Subcutaneous adipose tissue (tissue), 3 donors: Measurements from ENCODE around the genes NOTUM and FASN.

GRCh38 chr17:81840719-81841265 is 5.9 kb upstream of the PPP1R27 start:
- PRO-cap, result no peak
- RAMPAGE, long total RNA, 3 experiments, result no peak in any of the 3 experiments

DNA sequence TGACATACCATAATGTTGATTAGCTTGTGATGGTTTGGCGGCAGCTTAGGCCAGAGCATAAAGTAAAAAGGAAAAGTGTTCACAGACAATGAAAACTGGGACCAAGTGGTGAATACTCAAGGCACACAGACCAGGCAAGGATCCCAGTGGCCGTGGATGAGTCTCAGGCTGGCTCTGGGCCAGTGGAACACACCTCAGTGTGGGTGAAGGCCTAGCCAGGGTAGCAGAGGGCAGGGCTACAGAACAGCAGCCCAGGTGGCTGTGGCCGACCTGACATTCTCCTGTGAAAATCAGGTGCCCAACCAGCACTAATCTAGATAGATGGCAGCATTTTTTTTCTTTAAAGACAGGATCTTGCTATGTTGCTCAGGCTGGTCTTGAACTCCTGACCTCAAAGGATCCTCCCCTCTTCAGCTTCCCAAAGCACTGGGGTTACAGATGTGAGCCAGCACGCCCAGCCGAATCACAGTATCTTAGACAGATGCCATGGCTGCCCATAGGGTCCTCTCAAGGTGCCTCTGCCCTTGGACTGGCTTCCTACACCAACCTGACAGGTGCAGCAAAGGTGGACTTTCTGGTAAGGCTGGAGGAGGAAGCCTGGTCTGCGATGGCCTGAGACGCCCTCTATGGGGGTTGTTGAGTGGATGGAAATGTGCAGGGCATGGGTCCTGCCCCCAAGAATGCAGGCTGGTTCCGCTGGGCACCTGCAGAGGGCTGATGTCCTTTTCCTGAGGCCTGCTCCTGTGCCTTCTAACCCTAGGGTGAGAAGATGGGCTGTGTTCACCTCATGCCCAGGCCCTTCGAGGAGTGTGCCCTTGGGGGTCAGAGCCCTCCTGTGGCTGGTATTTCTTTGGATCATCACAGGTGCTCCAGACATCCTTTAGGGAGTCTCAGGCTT is 3.7 kb upstream of the P4HB start:
- PRO-cap, result no peak
- RAMPAGE, long total RNA, 3 experiments, result no peak in any of the 3 experiments

DNA sequence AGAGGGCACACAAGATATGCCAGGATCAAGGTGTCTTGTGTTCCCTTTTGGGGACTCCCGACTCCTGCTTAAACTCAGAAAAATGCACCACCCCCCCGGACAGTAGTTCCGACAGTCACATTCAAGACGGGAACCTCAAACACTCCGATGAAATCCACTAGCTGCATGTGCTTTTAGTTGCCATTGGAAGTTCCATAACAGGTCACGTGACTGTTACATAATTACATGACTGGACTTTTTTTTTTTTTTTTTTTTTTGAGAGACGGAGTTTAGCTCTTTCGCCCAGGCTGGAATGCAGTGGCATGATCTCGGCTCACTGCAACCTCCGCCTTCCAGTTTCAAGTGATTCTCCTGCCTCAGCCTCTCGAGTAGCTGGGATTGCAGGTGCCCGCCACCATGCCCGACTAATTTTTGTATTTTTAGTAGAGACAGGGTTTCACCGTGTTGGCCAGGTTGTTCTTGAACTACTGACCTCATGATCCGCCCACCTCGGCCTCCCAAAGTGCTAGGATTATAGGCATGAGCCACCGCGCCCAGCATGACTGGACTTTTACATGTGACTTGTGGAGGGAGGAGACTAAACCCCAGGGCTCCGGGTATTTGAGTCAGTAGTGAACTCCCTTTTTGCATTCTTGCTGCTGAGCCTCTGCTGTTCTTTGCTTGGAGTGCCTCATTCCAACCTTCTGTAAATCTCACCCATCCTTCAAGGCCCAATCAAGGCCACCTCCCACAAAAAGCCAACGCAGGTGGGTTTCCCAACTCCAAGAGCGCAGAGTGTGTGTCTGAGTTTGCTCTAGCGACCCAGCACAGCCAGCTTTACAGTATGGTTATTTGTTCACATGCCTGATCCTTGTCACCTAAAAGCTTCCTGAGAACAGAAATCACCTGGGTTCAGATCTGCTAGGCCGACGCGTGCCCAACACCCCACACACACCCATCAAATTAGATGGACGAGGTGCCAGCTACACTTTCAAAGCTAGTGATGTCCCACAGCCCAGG is 1.5 kb downstream of the SIRT7 start:
- PRO-cap, result unidirectional peak, plus-strand start at position 629 of the sequence
- RAMPAGE, long total RNA, 3 experiments, result no peak in any of the 3 experiments

DNA sequence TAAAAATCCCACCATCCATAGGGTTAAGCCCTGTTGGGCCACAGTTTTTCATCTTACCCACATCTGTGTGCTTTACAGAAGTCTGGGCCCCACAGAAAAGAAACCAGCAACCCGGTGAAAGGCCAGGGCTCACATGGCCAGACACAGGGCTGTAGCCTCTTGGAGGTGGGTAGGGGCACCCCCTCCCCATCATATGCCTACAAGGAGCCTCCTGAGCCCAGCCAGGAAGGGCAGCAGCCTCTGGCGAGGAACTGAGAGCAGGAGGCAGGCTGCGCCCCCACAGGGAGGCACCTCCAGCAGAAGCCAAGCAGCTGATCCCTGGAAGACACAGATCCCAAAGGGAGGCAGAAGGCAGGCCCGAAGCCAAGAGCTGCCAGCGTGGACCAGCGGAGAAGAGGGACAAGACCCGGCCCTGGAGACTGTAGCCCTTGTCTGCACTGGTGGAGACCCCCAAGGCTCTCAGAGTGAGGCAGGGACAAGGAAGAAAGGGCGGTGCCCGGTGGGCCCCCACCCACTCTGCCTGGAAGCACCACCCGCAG is 2.5 kb upstream of the SIRT7 start:
- PRO-cap, result no peak
- RAMPAGE, long total RNA, 3 experiments, result no peak in any of the 3 experiments

GRCh38 chr17:81921823-81922722 is 4.1 kb upstream of the SIRT7 start:
- PRO-cap, result no peak
- RAMPAGE, long total RNA, 3 experiments, result no peak in any of the 3 experiments

DNA sequence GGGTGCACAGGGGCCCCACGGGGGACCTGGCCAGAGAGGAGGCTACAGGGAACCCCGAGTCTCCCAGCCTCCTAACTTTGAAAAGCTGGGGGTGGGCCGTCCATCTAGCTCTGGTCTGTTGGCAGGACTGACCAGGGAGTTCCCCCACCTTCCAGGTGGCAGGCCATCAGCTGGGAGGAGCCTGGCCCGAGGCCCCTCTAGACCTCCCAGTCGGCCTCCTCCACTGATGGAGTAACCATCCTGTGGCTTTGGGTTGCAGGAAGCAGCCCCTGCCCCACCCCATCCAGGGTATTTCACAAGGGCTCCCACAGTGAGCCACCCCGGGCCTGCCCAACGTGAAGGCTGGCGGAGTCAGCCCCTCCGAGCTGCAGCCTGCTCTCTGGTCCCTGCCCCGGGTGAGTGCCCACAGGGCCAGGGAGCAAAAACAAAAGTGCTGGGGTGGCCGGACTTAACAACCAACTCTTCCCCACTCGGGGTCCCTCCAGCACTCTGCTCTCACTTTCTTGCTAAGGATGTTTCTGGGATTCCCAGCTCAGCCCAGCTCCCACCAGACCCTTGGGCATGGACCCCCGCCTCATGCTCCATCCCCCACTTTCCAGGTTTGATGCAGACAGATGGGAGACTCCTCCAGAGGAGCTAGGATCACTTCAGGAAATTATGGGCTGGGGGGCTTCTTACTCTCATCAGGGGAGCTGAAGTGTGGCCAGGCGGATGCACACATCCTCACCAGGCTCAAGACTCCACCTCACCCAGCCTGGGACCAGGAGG is 3.5 kb downstream of the MAFG start:
- PRO-cap, result no peak
- RAMPAGE, long total RNA, 3 experiments, result no peak in any of the 3 experiments

- PRO-cap, result no peak
- RAMPAGE, long total RNA, 3 experiments, result no peak in any of the 3 experiments
Observed at GRCh38 chr17:81931334-81932221, 4.0 kb upstream of the MAFG start.

- PRO-cap, result no peak
- RAMPAGE, long total RNA, 3 experiments, result no peak in any of the 3 experiments
Observed at GRCh38 chr17:81932222-81933393, 4.5 kb downstream of the PYCR1 start.

GRCh38 chr17:81940518-81941612 is 3.8 kb upstream of the PYCR1 start:
- PRO-cap, result no peak
- RAMPAGE, long total RNA, 3 experiments, result no peak in any of the 3 experiments

DNA sequence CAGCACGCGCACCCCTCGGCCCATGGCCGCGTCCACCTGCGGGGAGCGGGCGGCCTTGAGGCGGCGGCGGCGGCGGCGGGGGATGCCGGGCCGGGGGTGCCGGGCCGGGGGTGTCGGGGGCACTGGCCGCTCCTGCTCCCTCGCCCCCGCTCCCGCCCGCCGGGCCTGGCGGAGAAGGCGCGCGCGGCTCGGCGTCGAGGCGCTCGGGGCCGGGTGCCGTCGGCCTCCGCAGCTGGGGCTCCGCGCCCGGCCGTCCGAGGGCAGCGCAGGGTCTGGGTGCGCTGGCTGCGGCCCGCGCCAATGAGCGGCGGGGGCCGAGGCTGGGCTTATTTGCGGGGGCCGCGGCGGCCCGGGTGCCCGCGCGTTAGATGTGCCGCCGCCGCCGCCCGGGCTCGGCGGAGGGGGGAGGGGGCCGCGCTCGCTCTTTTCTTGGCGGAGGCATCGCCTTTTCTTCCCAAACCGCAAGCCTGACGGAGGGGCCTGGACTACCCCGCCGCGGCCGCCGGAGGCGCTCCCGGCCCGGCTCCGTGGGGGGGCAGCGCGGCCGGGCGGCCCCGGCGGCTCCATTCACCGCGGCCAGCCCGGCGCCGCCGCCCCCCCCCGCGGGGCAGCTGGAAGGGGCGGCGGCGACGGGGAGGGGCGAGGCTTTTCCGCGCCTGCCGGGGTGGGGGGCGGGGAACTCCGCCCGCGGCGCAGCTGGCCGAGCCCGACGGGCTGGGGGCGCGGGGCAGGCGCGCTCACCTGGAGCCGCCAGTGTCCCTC is at the start of gene NOTUM:
TSS of gene NOTUM (minus strand) at position 302 of the 762 bp plus-strand sequence.
- PRO-cap, result no peak
- RAMPAGE, long total RNA, 3 experiments, result no peak in any of the 3 experiments

DNA sequence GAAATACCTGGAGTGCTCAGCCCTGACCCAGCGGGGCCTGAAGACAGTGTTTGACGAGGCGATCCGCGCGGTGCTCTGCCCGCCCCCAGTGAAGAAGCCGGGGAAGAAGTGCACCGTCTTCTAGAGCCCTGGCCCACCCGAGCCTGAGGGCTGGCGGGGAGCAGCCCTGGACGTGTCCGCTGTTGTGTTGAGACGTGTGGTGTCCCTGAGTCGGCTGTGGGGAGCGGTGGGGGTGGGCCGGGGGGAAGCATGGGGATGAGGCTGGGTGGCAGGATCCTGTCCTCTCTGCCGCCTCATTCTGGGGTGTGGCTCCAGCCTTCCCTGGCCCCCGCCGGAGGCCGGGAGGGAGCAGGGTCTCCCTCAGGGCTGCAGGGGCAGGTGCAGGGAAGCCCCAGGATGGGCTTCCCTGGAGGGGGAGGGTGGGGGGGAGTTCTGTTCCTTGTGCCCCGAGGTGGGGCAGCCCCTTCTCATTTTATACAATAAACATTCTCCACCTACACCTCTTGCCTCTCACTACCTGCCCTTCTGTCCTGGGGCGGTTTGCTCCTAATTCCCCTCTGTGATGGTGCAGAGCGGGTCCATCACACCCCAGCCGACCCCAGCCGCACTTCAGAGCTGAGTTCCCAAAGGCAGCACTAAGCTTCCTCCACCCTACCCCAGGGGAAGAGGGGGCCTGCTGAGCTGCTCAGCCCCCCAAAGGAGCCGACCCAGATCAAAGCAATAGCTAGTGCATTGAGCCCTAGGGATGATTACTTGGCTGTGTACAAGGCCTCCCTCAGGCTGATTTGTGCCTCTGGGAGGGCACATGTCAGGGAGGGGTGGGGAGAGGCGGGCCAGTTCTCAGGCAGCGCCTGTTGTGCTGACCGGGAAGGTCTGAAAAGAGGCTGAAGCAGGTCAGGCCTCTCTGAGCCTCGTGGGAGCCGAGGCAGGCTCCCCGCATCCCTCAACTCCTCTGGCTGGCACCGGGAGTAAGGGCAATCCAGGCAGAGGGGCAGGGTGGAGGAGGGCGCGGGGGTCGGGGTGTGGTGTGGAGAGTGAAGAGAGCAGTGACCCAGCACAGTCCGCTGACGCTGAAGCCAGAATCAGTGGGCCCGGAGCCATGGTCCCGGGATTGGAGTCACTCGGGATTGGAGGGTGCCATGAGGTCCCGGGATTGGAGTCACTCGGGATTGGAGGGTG is 2.6 kb downstream of the RAC3 start:
- PRO-cap, result no peak
- RAMPAGE, long total RNA, 3 experiments, result no peak in any of the 3 experiments

GRCh38 chr17:82047697-82048992 is 3.5 kb downstream of the RFNG start:
- PRO-cap, result no peak
- RAMPAGE, long total RNA, 3 experiments, result no peak in any of the 3 experiments

DNA sequence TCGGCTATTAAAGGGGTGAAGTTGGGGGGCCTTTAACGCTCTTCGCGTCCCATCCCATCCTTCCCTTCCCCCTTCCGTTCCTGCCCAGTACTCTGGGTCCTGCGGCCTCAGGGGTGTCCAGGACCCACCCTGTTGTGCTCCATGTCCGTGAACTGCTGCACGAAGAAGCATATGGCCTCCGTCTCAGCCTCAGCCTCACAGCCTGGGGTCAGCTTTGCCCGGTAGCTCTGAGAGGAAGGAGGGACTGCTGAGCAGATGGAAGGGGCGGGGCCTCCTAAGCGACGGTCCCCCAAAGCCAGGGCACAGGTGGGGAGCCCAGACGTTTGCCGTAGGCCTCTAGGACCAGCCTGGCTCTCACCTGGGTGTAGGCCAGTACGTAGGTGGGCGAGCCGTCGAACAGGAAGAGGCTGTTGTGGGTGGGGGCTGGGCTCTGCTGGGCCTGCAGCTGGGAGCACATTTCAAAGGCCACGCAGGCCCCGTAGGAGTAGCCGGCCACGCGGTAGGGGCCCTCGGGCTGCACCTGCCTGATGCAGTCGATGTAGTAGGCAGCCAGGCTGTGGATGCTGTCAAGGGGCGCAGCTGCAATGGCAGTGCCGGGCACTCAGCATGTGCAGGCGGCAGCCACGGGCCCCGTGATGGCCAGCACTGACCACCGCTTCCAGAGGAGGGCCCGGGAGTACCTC is 14.5 kb upstream of the DUS1L start:
- PRO-cap, result no peak
- RAMPAGE, long total RNA, 3 experiments, result start-site peak on the minus strand in 1 of 3 experiments, centred at position 169 of the sequence, 37 reads per replicate

DNA sequence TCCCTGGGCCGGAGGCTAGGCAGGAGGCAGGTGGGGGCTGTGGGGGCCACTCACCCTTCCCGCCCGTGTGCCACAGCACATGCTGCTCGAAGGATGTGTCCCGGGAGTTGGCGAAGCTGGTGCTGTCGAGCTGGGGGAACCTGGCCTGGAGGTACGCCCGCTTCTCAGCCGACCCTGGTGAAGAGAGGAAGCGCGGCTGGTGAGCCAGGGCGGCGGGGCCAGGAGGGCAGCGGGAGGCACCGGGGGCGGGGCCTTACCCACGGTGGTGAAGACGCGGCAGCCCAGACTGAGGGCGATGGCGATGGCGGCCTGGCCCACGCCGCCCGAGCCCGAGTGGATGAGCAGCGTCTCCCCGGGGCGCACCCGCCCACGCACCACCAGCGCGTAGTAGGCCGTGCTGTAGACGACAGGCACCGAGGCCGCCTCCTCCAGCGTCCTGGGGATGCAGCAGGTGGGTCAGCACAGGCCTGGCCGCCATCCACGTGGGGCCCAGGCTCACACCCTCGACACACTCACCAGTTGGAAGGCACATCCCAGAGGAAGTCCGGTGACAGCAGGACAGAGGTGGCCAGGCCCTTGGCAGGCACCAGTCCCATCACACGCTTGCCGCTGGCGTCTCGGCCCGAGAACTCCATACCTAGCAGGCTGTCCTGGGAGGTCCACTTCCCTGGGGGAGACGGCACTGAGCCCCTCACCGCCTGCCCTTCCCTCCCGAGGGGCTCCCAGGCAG is 14.2 kb downstream of the FASN start:
- PRO-cap, result no peak
- RAMPAGE, long total RNA, 3 experiments, result start-site peak on the minus strand in 1 of 3 experiments, centred at position 312 of the sequence, 94 reads per replicate

- PRO-cap, result no peak
- RAMPAGE, long total RNA, 3 experiments, result start-site peak on the minus strand in 2 of 3 experiments, at chr17:82096361-82096451 at its widest, 19 to 38 reads per replicate
Observed at GRCh38 chr17:82096032-82096857, 1.8 kb downstream of the FASN start.

DNA sequence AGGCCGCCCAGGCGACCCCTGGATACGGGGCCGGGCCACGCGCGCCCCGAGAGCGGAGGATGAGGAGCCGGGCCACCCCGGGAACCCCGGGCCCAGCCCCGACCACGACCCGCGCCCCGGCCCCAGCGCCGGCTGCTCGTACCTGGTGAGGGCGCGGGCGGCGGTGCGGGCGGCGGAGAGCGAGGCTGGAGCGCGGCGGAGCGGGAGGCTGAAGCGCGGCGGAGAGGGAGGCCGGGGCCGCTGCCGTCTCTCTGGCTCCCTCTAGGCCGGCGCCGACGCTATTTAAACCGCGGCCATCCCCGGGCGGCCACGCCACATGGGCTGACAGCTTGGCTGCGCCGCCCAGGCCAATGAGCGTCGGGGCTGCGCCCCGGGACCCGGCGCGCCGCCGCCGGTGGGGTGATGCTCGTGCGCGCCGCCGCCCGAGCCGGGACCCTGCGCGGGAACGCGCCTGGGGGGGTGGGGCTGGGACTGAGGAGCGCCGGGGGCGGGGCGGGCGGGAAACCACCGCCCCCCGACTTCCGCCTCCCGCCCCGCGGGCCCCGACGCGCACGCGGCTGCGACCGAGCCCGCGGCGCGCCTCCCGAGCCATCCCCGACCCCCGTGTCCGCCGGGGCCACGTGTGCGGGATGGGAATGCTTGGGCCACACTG is at the start of gene FASN:
TSS of gene FASN (minus strand) at position 258 of the 652 bp plus-strand sequence.
- PRO-cap, result bidirectional peak, plus-strand start at position 538 of the sequence, minus-strand start at position 258 of the sequence
- RAMPAGE, long total RNA, 3 experiments, result start-site peak on the minus strand in 3 of 3 experiments, centred at positions 146 to 239 of the sequence, 26 to 238 reads per replicate

DNA sequence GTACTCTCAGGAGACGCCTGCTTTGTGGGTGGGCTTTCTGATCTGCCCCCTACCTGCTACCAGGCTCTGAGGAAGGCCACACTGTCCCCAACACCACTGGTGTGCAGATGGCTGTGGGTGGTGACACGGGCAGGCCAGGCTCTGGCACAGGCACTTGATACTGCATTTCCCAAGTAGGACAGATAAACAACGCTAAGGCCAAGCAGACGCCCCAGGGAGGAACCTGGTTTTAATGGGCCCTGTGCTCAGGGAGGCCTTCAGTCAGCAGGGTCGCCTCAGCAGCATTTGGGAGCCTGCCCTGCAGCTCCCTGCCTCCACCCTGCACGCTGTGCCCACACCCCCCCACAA is 3.2 kb upstream of the FASN start:
- PRO-cap, result no peak
- RAMPAGE, long total RNA, 3 experiments, result no peak in any of the 3 experiments

DNA sequence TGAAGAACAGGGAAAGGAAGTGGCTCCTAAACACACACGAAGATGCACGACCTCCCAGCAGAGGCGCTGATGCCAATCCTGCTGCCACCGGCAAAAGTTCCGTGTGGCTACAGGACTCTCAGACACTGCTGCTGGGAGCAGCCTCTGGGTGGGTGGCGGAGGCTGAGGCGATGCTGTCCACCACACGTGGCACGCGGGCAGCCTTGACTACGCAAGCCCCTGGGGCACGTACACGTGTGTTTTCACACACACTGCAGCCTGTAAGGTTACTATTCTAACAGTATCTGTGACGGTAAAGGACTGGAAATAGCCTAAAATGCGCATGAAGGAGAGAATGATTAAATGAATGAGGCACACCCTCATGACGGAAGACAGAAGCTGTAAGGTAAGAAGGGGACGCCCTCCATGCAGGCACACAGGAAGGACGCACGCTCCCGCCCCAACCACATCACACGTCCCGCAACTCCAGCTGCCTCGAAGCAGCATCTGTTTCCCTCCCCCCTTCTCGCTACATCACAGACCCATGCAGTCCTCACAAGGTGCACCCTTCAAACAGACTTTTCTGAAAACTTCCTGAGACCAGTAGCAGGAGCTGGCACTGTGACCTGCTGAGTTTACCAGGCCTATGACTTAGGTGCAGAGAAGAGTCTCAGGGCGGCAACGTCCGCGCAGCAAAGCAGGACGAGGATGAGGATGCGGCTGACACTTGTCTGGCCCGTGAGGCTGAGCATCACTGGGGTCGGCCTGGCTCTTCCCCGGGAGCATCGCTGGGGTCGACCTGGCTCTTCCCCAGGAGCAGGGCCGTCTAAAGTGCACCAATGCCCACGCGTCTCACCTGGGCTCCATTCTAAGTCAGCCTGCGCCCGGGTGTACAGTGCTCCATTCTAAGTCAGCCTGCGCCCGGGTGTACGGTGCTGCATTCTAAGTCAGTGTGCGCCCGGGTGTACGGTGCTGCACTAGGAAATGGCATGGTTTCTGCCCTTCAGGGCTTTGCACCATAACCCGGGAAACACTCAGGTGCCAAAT is 28.8 kb upstream of the FASN start:
- PRO-cap, result no peak
- RAMPAGE, long total RNA, 3 experiments, result no peak in any of the 3 experiments

DNA sequence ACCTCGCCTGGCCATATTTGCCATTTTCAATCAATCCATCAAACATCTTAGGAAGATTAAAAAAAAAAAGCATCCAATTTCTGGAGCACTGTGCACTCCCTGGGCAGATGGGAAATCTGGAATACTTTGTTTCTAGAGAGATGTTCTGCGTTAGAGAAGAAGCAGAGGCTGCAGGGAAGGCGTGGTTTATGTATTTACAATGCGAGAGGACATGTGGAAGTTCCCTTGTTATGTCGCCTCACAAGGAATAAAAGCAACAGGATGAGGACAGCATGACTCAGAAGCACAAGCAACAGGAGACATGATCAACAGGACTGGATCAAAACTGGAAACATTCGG is 52.7 kb downstream of the CCDC57 start:
- PRO-cap, result no peak
- RAMPAGE, long total RNA, 3 experiments, result no peak in any of the 3 experiments

DNA sequence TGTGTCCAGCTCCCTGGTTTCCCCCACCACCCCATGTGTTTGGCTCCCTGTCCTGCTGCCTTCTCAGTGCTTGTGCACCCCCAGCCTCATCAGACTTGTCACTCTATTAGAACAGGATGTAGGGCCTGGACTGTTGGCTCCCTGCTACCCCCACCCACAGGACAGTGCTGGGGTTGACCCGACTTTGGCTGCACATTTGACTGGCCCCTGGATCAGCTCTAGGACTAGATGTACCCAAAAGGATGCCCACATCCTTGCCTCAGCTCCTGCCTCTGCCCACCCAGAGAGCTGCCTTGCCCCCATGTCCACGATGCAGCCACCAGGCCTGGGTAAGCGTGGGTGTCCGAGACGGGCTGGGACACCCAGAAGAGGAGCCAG is 1.4 kb upstream of the CCDC57 start:
- PRO-cap, result no peak
- RAMPAGE, long total RNA, 3 experiments, result no peak in any of the 3 experiments